CD14-positive monocyte (primary cell): ENCODE results near the genes FUCA2 and PLAGL1.

DNA sequence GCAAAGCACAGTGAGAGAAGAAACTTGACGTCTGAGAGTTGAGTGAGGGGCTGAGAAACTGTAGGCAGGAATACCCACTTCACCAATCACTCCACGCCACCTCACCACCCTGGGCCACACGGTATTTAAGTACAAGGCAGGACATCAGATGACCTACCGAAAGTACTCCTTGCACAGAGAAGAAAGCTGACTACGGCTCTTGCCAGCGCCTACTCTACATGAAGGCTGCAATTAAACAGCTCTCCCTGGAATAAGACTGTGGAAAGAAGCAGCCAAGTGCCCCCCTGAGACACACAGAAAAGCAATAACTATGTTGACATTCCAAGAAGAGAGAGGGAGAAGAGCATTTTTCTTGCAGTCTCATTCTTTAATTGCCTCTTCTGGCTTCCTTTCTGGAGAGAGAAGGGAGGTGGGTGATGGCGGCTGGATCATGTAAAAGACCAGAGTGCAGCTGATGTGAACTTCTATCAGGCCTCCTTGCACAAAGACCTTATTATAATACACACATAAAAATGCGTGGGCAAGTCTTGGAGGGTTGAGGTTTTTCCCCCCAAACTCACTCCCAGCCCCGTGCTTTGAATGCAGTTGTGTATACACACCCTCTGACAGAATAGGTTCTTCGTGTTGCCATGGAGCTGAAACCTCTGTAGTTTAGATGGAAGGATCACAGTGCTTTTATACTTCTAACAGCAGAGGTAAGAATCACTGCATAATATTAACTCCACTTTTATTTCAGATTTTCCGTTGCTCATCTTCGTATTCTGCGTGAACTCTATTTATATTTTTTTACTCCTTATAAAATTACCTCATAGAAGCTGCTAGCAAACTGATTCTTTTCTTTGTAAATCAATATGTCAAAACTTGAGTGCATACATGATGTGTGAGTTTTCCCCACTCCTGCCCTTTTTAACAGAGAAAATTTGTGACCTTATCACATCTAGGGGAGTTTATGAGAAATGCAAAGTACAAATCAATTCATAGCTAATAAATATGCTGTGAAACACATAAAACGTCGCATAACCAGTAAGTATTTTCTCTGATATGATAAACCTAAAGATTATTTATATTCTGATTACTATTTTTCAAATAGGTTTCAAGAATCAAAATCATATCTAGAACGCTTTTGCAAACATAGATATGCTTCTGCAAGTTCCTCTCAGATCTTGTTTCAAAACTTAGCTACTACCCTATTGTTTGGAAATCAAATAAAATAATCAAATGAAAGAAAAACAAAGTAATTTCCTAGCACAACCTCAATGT is 44.2 kb downstream of the HIVEP2 start:
- CAGE, long polyA plus RNA: no peak

DNA sequence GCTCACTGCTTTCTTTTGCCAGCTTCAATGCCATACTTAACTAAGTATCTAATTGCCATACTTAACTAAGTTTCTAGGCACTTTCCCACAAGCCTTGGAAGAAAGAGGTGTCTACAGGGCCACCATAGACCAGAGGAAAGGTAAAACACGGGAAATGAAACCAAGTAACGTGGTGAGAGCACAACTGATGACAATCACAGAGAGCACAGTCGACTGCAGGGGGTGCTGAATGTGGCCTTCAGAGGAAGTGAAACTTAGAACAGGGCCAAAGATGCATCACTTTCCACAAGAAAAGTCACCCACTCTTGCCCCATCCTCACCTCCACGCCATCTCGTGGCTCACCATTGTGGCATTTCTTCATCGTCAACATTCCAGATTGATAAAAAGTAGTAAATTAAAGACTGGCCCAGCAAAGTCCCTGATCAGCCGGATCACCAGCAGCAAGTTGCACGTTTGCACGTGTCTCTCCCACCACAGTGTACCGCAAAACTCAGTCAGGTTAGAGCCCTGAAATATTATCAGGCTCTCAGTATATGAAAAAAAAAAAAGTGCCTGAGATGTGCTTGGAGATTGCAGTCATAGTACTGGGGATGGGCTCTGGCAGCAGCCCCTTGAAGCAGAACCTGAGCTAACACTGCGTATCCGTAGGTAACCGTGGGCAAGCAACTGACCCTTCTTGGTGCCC is 31.4 kb downstream of the HIVEP2 start:
- CAGE, long polyA plus RNA: no peak

DNA sequence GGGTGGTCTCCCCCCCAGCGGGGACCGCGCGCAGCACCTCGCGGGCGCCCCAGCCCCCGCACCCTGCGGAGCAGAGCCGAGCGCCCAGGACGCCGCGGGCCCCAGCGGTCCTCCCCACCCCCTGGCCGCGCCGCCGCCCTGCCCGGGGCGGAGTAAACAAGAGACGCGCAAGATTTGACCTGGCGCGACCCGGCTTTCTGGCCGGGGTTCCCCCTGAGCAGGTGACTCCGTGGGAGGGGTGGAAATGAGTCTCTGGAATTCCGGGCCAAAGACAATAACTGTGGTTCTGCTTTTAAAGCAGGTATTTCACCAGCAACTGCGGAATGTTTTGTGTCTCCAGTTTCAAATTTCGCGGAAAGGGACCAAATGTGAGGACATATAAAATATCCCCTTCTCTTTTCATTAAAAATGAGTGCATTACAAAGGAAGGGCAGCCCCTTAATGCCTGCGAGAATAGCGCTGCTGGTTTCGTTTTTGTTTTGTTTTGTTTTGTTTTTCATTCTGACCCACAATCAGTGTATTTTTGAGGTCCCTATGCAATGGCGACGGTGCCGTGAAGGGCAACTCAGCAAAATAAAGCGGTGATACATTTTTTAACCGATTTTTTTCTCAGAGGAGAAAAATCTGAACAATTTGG is 2.6 kb upstream of the HIVEP2 start:
- CAGE, long polyA plus RNA: no peak

DNA sequence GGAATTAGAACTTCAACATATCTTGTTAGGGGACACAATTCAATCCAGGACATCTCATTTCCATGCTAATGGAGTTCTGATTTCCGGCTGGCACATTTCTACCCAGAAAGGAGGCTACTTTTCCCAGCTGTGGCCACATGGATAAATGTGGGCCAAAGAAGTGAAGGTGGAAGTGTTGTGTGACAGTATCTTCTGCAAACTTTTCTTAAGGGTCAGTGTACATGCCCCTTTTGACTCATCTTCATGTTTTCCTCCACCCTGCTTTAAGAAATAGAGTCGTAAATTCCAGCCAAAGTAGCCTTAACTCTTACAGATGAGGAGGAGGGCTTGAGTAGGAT is 6.2 kb upstream of the AIG1 start:
- CAGE, long polyA plus RNA: no peak

- CAGE, long polyA plus RNA: no peak
Measured at GRCh38 chr6:143061804-143062126, 1.1 kb downstream of the AIG1 start.

- CAGE, long polyA plus RNA: no peak
Measured at GRCh38 chr6:143181525-143181936, 120.8 kb downstream of the AIG1 start.

DNA sequence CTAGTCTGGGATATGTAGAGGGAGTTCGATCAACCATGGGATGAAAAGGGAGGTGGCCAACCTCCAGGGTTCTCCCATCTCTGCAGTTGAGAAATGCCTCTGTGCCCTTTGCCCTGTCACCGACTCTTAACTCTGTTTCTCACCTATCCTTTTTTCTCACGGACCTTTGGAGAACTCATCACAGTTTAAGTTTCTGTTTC is 498 bp downstream of the PEX3 start:
- CAGE, long polyA plus RNA: no peak

DNA sequence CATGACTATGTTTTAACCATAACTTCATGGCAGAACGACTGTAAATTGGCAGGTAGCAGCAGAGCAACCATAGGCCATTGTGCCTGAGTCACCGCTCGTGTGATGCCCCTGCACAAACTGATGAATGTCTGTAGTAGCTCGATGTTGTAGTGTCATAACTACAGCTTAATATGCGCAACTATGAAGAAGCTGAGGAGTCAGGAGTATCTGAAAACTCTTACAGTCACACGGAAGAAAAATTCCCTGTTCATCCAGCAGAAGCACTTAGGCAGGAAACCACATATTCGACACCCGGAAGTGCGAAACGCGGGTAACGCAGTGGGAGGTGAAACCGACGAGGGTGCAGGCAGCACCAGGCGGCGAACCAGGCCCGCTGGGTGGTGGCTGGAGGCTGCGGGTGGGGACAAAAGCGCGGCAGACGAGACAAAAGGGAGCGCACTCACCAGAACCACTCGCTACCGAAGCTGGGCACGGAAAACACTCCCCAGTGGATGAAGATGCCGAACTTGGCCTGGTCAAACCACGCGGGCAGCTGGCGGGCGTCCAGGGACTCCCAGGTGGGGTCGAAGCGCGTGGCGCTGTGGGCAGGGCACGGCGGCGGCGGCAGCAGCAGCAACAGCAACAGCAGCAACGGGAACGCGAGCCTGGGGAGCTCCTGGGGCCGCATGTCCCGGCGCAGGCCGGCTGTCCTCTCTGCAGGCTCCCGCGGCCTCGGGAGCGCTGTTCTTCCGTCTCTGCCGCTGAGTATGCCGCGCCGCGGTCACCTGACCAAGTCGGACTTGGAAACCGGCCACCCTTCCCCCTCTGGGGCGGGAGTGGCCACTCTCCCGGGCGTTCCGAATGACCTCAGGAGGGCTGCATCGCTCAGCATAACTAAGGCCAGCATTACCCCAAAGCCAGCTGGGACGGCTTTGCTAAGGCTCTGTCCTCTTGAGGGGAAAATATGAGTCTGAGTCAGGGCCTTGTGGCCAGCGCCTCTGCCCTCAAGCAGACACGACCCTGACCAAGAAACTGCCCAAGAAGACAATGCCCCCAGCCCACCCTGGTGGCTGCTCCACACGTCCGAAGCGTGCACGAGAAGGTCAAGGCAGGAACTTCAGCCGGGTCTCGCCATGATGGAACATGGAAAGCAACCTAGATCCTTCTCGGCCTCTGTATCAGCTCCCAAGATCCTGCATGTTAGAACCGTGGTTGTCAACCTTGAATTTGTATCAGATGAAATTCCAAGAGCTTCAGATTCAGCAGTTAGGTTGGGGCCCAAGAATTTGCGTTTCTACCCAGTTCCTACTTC is at the start of gene FUCA2:
TSS of gene FUCA2 (minus strand) at position 753 of the 1,291 bp plus-strand sequence.
- CAGE, long polyA plus RNA: no peak

GRCh38 chr6:143629601-143630000 is 48.2 kb upstream of the PHACTR2 start:
- CAGE, long polyA plus RNA: no peak

GRCh38 chr6:143673491-143674034 is 4.2 kb upstream of the PHACTR2 start:
- CAGE, long polyA plus RNA: no peak

GRCh38 chr6:143744395-143744704 is 66.6 kb downstream of the PHACTR2 start:
- CAGE, long polyA plus RNA: no peak

DNA sequence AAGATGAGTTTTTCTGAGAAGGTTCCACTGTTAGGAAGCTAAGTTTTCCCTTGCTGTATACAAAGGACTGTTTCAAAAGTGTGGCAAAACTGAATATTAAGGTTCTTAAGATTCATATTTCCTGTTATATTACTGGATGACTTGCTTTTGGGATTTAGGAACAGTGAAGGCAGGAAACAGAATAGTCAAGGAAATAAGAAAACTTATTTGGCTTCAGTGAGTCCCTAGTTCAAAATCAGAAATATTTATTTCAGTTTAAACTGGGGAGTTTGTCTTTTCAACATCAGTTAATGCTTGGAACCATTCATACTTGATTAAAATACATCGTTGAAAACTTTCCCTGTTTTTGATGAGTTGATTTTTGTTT is 298 bp upstream of the ZC2HC1B start:
- CAGE, long polyA plus RNA: no peak

GRCh38 chr6:144007743-144008880 is at the start of gene PLAGL1:
TSS of gene PLAGL1 (minus strand) at chr6:144008259.
- CAGE, long polyA plus RNA: no peak

DNA sequence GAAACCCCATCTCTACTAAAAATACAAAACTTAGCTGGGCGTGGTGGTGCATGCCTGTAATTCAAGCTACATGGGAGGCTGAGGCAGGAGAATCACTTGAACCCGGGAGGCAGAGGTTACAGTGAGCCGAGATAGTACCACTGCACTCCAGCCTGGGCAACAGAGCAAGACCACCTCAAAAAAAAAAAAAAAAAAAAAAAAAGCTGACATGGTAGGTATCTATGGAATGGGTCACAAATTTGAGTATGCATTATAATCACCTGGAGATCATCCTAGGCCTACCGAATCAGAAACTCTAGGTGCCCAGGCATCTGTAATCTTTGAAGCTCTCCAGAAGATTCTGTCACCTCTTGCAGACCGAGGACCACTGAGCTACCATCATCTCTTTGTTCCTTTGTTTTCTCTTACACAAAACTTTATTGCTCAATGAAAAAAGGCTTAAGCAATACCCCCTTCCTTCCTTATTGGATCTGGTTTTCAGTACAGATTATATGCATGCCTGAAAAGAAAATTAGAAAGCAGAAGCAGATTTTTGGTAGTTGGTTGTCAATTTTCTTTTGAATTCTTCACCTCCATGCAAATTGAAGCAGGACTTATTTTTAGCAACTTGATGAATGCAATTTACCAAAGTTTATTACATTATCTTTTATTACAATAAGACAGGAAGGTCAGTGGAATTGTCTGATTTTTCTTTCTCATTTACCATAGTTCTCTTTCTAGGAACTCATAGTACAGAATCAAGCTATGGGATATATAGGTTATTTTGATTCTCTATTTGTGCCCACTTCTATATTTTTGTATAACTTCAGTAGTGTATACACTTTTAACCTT is 31.3 kb downstream of the STX11 start:
- CAGE, long polyA plus RNA: no peak

- CAGE, long polyA plus RNA: start-site peak on the minus strand at chr6:144187258-144187646, 27 and 36 reads in 2 replicates
Measured at GRCh38 chr6:144186738-144187674, 36.7 kb downstream of the STX11 start.

DNA sequence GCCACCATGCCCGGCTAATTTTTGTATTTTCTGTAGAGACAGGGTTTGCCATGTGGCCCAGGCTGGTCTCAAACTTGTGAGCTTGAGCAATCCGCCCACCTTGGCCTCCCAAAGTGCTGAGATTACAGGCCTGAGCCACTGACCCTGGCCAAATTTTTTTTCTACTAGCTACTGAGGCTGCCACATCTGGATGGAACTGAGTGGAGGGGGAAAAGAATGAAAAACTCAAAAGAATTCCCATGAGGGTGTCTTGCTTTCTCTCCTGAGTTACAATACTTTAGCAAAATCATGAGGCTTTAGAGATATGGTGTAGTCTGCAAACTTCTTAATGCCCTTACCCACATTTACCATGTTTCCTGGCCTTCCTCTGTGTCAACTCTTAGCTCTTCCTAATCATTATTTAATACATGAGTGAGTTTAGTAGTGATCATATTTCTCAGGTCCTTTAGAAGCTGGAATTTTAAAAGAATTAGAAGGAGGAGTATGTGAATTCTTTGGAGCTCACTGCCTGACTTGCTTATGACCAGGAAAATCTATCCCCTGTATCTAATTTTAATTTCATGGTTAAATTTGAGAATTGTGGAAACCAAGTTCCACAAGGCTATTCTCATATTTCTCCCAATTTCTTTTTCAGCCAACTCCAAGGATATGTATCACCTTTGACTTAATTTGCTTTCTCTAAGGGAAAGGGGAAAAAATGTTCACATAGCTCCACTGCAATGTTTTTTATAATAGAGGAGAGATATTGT is 39.0 kb downstream of the STX11 start:
- CAGE, long polyA plus RNA: no peak

DNA sequence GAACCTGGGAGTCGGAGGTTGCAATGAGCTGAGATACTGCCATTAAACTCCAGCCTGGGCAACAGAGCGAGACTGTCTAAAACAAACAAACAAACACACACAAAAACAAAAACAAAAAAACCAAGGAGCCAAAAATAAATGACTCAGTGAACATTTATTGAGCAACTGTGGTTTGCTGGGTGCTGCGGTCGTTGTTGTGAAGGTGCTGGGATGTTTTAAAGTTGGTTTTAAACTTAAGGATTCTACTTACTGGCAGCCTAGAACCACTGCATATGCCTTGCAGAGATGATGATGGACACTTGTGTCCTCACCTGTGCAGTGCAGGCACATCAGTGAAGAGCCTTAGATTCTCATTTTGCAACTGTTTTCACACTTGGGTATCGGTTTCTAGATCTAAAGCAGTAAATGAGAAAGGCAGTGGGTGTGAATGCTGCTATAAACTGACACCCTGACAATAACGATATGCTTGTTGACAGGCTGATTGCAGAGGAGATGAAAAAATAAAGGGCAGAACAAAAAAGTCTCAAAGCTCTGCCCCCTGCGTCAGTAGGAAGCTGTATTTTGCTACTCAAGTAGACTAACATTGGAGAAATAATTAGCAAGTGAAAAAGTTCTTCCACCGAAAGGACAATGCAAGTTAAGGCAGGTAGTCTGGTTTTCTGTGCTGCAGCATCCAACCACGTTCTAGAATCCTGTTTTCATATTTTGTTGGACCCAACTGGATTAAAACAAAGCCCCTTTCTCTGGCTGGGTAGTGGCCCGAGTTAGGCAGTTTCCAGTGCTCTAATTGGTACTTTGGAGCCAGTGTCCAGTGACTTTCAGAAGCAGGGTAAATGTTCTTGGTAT is 68.9 kb downstream of the UTRN start:
- CAGE, long polyA plus RNA: no peak

GRCh38 chr6:144479741-144480249 is 194.7 kb downstream of the UTRN start:
- CAGE, long polyA plus RNA: no peak

GRCh38 chr6:144530845-144531353 is 245.8 kb downstream of the UTRN start:
- CAGE, long polyA plus RNA: no peak

DNA sequence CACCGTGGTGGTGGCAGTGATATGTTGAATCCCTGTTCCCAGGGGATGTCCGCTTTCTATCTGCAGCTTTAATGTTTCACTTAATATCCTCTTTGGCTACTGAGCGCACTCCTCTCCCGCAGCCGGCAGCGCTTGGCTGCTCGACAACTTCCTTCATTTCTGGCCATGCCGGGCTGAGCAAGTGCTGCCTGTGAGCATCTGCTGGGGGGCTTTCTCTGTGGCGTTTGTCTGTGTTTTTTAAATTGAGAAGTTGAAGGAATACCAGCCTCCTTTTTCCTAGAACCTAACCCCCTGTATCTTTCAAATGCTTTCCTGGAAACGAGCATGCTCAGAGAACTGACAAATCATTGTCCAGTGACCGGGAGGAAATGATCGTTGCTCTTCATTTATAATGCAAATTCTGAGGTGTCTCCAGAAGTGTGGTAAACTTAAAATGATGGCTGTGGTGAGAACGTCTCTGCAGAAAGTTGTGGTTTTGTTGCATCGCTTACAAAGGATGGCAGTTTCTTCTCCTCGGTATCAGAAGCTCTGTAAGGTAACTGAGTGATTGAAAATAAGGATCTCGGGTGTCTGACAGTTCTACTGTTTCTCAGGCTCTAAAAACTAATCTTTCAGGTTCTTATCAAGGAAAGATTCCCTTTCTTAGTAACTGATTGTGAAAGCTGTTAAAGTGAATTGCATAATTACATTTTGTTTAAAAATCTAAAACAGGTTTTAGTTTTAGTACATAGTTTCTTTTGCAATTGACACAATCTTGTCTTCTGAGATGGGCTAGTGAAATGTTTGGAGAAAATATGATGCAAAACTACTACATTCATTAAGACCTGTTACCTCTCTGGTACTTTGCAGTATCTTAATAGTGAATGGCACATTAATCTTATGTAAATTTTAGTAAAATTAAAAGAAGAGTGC is 298.2 kb downstream of the UTRN start:
- CAGE, long polyA plus RNA: no peak